Amniotic epithelial cell (primary cell): ENCODE data around the genes COX17 and CSTA.

DNA sequence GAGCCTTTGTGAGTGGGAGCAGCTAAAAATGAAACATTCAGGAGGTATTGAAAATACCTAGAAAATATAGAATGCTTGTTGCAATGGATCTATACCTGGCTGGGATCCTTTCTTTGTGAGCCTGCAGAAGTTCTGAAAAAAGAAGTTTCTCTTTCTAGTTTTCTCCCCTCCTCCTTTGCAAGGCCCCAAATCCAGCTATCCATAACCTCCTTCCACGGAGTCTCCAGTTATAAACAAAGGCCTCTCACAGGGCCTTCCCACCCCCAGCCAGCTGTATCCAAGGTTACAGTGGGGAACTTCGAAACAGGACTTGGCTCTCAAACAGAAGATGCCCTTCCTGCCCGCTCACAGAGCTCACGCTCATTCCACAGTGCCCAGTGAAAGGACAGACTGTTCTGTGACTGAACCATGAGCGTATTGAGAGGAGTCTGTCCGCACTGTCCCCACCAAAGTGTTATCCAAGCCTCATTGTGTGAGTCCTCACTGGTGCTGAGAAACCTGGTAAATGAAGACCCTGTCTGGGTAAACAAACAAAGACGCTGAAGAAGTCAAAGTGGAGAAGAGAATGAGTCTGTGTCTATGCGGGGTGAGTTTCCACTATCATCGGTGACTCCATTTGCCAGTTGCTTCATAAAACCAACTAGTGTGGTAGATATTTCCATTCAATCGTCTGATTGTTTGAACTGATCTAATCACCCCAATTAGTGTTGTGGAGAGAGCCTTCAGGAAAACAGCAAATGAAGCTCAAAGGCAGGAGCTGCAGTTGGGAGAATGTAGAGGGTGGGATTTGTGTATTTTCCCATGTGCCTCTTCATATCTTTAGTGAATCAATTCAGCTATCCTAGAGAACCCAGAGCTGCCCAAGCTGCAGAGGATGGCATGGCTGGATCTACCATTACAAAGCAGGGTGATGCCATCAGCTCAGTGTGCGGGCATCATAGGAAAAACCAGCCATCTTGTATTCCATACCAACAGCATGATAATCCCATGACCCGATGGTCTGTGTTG is 35.5 kb downstream of the ARHGAP31 start:
- RRBS = no CpG with 5 or more reads among the region's 12 CpGs

GRCh38 chr3:119337197-119337809 is 43.1 kb downstream of the ARHGAP31 start:
- RRBS = no CpG with 5 or more reads among the region's 13 CpGs

DNA sequence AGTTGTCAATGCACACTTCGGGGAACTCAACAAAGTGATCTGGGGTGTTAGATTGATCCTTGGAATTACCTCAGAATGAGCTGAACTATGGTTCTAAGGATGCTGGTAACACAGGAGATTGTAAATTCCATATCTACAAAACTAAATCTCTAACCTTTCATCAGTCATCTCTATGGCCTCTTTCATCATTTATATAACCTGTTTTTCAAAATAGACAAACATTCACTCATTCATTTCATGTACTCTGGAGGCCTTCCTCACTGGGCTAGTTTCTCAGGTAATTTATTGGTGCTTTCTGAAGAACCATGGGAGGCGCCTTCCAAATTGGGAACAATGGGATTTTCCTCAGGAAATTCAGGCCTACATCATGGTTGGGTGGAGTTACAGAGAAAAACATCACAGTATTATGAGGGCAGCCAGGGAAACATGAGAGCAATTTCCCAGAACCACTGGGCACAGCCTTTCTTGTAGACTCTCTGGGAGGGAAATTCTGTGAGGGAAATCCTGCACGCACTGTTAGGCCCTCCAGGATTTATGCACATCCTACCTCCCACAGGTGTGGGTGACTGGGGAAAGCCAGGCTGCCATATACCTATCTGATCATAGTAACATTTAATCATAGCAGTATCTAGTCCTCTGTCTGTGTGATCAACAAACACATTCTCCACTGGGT is 13.3 kb downstream of the POPDC2 start:
- RRBS = no CpG with 5 or more reads among the region's 3 CpGs

- RRBS = no CpG with 5 or more reads among the region's 8 CpGs
Measured at GRCh38 chr3:119659774-119660354, 525 bp downstream of the POPDC2 start.

- RRBS = no CpG with 5 or more reads among the region's 2 CpGs
Measured at GRCh38 chr3:119669909-119670369, 7.3 kb downstream of the COX17 start.

GRCh38 chr3:119676675-119678016 is at the start of gene COX17:
Gene COX17, minus strand, starts transcription at chr3:119677406.
- RRBS = under 1% methylated on average over 15 of the region's 63 CpGs

GRCh38 chr3:119715191-119715484 is 12.3 kb downstream of the CFAP91 start:
- RRBS = no CpG with 5 or more reads among the region's 2 CpGs

GRCh38 chr3:119892160-119892448 is 110.2 kb downstream of the NR1I2 start:
- RRBS = no CpG with 5 or more reads among the region's 5 CpGs

DNA sequence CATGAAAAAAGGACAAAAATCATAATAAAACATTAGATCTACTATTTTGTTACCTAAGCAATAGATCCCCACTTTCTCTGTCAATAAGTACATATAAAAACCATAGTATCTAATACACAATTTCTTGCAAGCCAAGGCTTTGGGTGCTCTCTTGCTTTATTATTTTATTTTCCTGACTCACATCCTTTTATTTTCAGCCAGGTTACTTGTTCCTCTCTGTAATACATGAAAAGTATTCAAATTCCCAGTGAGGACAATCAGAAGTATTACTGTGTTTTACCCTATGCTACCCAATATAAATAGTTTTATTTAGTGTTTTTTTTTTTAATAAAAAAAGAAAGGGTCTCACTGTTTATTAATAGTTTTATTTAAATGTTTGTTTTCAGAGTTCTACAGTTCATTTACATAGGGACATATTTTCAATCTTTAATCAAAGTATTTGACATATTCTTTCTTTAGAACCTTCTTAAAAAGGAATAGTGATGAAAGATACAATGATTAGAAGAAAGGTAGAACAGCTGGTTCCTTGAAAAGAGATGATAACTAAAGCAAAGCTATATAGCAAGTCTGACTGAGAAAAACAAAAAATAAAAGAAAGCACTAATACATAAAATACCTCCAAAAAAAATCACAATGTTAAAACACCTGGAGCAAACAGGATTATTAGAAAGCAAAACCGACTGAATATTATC is 97.8 kb downstream of the GSK3B start:
- RRBS = no CpG with 5 or more reads among the region's 1 CpG

DNA sequence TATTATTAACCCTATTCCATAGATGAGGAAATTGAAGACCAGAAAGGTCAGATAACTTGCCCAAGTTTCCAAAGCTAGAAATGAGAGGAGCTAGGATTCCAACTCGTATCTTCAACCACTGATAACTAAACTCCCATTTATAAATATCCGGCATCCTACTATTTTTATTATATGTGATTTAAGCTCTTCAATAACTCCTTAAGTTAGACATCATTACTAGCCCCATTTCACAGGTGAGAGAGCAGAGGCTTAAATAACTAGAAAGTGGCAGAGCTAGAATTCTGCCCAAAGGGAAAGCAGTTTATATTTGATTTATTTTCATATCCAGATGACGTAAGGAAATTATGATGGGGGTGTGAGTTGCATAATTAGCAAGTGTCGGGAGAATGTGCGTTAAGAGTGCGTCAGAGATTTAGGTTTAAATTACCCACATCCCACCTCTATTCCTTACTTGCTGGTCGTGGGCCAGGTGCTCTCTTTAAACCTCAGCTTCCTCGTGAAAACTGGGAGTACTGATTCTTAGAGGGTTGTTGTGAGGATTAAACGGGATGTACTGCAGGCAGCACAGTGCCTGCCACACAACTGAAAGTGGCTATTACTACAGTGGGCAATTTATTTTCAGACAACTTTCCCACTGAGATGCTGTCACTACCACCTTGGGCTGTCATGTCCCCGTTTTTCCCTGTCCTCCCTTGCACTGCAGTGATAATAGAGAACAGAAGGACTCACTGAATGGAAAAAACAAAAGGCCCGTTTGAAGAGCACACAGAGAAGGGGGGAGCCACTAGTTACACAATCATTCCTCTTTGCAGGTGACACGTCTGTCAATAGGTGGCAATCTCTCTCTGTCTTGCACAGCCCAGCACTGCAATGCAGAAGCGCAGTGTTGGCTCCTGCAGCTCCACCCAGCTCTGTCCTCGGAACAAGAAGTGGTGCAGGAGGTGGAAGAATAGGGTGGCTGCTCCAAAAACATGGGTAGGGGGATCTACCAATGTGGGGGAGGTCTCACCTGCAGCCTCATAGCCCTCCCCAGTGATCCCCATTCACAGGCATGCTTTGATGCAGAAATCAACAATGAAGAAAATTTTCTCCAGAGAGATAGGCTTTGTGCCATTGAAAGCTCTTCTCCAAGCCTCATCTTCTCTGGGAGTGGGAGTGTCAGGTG is 32.2 kb downstream of the FSTL1 start:
- RRBS = no CpG with 5 or more reads among the region's 14 CpGs

GRCh38 chr3:120448296-120449302 is 2.2 kb downstream of the FSTL1 start:
- RRBS = no CpG with 5 or more reads among the region's 4 CpGs

DNA sequence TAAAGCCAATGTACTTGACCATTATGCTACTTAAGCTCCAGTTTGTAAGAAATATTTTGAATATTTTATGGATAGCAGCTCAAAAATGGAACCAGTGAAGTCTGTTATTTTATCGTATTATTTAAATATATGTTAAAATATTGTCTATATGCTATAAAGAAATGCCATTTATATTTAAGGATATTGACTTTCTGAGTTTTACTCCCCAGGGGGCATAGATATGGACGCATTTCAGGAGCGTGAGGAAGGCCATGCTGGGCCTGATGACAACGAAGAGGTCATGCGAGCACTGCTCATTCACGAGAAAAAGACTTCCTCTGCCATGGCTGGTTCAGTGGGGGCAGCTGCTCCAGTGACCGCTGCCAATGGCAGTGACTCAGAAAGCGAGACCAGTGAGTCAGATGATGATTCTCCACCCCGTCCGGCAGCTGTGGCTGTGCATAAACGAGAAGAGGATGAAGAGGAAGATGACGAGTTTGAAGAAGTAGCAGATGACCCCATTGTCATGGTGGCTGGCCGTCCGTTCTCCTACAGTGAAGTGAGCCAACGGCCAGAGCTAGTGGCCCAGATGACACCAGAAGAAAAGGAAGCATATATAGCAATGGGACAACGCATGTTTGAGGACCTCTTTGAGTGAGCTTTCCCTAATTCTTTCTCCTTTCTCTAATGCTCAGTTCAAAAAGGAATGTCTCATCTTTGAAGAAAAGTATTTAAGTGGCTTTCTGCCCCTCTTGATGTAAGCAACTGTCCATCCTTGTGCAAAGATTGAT is 38.5 kb downstream of the GTF2E1 start:
- RRBS = no CpG with 5 or more reads among the region's 16 CpGs

GRCh38 chr3:120909169-120909475 is 1.1 kb downstream of the STXBP5L start:
- RRBS = no CpG with 5 or more reads among the region's 5 CpGs

DNA sequence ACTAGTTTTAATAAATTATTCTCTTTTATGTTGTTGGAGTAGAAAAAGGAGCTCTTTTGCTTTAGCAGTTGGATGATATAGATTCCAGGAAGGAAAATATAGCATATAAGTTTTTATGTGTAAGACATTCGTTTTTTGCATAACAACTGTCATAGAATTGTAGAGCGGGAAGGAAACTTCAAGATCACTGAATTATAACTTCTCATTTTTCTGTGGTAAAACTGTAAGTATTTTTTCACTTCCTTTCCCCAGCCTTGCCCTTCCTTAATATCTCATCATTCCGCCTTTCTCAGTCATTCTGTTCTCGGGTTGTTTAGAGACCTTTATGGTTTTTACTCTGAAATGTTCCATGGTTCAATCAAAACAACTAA is 1.0 kb downstream of the EAF2 start:
- RRBS = no CpG with 5 or more reads among the region's 4 CpGs

- RRBS = no CpG with 5 or more reads among the region's 10 CpGs
Measured at GRCh38 chr3:121919114-121919504, 24.9 kb downstream of the SLC15A2 start.

GRCh38 chr3:122184171-122184968 is 902 bp downstream of the CASR start:
- RRBS = 4% methylated on average over 20 of the region's 60 CpGs

DNA sequence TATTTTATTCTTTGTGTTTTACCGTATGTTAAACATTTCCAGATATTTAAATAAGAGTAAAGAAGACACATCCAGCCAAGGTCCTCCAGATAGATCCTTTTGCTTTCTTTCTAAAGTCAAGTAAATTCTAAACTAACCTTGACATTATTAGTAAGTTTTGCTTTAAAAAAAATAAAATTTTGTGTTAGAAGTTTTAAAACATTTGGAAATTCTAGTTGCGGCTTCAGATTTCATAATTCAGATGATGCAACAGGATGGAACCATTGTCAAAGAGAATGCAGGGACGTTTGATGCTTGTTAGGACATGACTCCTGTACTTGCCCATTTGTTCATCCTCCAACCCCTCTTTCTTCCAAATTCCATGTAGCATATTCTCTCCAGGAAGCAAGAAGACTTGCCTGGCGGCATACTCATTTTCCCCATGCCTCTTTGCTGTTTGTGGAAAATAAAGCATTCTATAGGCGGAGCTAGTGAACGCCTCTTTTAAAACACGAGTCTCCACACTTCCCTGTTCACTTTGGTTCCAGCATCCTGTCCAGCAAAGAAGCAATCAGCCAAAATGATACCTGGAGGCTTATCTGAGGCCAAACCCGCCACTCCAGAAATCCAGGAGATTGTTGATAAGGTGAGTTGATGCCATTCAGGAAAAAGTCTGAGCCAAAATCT is at the start of gene CSTA:
Gene CSTA (plus strand): TSS at position 515 of the 666 bp plus-strand sequence.
- RRBS = no CpG with 5 or more reads among the region's 8 CpGs

- RRBS = no CpG with 5 or more reads among the region's 15 CpGs
Measured at GRCh38 chr3:122408996-122410180, 6.5 kb downstream of the WDR5B start.

DNA sequence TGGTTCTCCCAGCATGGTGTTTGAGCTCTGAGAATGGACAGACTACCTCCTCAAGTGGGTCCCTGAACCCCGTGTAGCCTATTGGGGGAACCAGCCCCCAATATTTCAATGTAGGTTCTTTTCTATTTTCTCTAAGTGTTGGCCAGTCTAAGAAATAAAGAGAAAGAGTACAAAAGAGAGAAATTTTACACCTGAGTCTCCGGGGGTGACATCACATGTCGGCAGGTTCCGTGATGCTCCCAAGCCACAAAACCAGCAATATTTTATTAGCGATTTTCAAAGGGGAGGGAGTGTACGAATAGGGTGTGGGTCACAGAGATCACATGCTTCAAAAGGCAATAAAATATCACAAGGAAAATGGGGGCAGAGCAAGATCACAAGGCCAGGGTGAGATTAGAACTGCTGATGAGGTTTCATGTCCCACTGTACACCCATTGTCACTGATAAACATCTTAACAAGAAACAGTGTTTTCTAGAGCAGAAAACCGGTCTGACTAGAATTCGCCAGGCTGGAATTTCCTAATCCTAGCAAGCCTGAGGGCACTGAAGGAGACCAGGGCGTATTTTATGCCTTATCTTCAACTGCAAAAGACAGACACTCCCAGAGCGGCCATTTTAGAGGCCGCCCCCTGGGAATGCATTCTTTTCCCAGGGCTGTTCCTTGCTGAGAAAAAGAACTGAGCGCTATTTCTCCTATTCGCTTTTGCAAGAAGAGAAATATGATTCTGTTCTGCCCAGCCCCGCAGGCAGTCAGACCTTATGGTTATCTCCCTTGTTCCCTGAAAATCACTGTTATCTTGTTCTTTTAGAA is 27.8 kb upstream of the WDR5B start:
- RRBS = no CpG with 5 or more reads among the region's 14 CpGs

- RRBS = no CpG with 5 or more reads among the region's 6 CpGs
Measured at GRCh38 chr3:122568387-122569471, 4.6 kb downstream of the DTX3L start.